Myometrial cell (primary cell): ENCODE data around the genes WSCD2 and USP30.

GRCh38 chr12:106753370-106754311 lies 20.8 kb upstream of the RIC8B start:
- RAMPAGE, long total RNA = no peak

- RAMPAGE, long total RNA = no peak
Observed at GRCh38 chr12:106757884-106758767, 16.4 kb upstream of the RIC8B start.

DNA sequence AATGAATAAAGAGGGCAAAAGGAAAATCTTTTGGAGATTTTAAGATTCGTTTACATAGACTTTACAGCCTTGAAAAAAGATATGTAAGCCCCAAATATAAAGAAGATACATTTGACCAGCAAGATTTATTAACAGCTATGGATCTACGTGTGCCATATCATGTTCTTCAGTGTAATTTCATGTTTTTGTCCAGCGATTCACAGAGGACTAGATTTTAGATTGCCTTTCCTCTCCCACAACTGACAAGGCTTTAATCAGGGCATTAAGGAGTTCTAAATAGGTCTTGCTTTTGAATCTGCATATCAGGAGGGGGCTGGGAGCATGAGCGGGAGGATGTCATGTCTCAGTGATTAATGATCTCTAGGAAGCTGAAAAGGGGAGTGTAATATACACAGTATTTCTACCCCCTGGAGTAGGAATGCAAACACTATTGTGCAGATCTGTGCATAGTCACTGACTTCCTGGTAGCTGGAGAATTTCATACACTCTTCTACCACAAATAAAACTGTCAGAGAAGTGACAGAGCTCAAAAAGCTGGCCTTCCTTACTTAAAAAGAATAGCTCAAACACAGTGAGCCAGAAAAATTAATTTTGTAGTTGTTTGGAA lies 65.6 kb downstream of the RIC8B start:
- RAMPAGE, long total RNA = no peak

DNA sequence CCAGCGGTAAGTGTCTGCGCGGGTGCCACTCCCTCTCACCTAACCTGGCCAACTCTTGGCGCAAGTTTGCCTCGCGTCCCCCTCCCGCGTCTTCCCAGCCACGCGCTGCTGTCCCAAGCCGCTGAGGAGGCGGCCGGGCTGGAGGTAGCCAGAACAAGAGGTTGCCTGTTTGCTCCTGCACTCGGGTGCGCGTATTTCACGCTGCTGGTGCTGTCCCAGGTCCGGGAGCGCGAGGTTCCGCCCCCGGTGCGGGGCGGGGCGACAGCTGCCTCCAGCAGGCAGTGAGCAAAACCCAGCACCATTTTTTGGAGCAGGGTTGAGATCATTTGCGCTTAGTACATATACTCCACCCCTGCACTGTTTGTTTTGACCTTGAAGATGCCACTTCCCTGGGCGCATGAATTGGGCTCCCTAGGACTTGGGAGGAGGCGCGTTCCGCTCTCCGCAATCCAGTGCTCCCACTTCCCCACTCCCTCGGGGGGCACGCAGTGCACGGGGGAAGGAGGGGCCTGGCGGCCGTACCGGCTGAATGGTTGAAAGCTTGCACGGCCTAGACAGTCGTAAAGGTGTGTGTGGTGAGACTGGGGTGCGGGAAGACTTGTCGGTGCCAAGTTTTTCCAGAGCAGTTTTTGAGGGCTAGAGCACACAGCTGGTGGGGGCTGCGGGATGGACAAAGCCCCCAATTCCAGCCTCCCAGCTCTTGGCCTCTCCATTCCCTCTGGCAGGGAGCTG lies 2.0 kb downstream of the ABTB3 start:
- RAMPAGE, long total RNA = no peak

- RAMPAGE, long total RNA = no peak
Observed at GRCh38 chr12:108126897-108127491, 2.1 kb upstream of the WSCD2 start.

GRCh38 chr12:108128912-108129933 lies at the start of gene WSCD2:
TSS of gene WSCD2 (plus strand) at chr12:108129288.
- RAMPAGE, long total RNA = no peak

GRCh38 chr12:108313223-108314020 lies 25.7 kb downstream of the CMKLR1 start:
- RAMPAGE, long total RNA = no peak

DNA sequence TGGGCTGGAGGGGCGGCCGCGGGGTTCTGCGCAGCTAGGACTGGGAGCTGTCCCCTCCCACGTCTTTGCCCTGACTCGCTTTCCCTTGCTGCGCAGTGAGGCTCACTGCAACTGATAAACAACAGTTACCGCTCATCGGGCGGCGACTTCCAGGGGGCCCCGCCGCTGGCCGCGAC lies 275 bp downstream of the ISCU start:
- RAMPAGE, long total RNA = no peak

GRCh38 chr12:108563423-108564003 lies 1.1 kb downstream of the ISCU start:
- RAMPAGE, long total RNA = no peak

- RAMPAGE, long total RNA = no peak
Observed at GRCh38 chr12:108568779-108569220, 6.4 kb downstream of the ISCU start.

GRCh38 chr12:108616799-108617826 lies 16.6 kb downstream of the SELPLG start:
- RAMPAGE, long total RNA = no peak

GRCh38 chr12:108713395-108714149 lies 17.7 kb downstream of the CORO1C start:
- RAMPAGE, long total RNA = no peak

- RAMPAGE, long total RNA = no peak
Observed at GRCh38 chr12:108732074-108732574, 806 bp upstream of the CORO1C start.

GRCh38 chr12:108787616-108788208 lies 56.4 kb upstream of the CORO1C start:
- RAMPAGE, long total RNA = no peak

GRCh38 chr12:108803284-108803987 lies 53.9 kb downstream of the SSH1 start:
- RAMPAGE, long total RNA = no peak

GRCh38 chr12:108842203-108842689 lies 15.1 kb downstream of the SSH1 start:
- RAMPAGE, long total RNA = no peak

- RAMPAGE, long total RNA = no peak
Observed at GRCh38 chr12:109052171-109052726, at the start of gene USP30. TSS of gene USP30 (plus strand) at chr12:109052576.

DNA sequence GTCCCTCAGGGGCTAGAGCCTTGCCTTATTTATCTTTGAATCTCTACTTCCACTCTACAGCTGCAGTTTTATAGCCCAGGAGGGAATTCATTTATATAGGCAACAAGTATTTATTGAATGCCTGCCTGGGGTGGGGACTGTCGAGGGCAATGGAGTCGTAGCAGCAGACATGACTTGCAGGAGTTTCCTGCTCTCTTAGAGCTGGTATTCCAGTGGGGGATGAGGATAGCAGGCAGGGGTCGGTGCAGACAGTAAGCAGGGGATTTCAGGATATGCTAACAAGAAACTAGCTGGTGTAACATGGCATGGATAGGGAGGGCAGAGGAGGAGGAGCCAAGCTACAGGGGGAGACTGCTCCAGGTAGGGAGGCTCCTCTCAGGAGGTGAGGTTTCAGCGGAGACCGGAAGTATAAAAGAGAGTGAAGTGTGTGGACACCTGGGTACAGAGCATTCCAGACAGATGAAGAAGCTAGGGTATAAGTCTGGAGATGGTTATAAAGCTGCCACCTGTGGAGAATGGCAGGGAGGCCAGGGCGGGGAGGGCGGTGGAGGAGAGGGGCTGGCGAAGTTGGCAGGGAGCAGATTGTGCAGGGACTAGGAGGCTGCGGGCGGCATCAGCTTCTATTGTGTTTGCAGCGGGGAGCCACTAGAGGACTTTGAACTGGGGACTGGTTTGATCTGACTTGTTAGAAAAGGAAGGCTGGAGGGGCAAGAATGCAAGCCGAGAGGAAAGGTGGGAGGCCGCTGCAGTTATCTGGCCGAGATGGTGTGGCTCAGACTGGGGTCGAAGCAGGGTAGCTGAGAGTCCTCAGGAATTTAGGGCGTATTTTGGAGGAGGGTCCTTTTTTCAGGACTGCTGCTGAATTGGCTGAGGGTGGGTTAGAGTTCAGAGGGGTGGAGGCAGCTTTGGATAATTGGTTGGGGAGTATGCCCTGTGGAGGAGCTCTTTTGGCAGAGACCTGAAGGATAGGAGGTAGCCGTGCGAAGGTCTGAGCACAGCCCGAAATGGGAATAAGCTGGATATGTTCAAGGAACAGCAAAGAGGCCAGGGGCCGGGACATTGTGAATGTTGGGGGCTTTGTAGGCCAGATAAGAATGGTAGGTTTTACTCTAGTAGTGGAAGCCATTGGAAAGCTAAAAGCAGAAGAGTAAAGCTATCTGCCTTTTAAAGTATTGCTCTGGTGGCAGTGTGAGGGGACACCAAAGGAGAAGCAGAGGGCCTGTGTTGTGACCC lies 17.5 kb downstream of the USP30 start:
- RAMPAGE, long total RNA = no peak

- RAMPAGE, long total RNA = no peak
Observed at GRCh38 chr12:109136909-109137478, 20.6 kb downstream of the ACACB start.

DNA sequence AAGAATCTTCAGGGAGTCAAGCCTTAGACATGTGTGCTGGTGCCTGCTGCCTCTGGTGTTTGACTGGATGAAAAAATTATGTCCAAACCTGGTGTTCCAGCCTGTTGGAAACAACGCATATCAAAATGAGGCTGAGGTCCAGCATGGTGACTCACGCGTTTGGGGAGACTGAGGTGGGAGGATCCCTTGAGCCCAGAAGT lies 27.3 kb downstream of the ACACB start:
- RAMPAGE, long total RNA = no peak